SJSA1 (cell line): ENCODE measurements around the genes HAUS4, AJUBA and BCL2L2.

DNA sequence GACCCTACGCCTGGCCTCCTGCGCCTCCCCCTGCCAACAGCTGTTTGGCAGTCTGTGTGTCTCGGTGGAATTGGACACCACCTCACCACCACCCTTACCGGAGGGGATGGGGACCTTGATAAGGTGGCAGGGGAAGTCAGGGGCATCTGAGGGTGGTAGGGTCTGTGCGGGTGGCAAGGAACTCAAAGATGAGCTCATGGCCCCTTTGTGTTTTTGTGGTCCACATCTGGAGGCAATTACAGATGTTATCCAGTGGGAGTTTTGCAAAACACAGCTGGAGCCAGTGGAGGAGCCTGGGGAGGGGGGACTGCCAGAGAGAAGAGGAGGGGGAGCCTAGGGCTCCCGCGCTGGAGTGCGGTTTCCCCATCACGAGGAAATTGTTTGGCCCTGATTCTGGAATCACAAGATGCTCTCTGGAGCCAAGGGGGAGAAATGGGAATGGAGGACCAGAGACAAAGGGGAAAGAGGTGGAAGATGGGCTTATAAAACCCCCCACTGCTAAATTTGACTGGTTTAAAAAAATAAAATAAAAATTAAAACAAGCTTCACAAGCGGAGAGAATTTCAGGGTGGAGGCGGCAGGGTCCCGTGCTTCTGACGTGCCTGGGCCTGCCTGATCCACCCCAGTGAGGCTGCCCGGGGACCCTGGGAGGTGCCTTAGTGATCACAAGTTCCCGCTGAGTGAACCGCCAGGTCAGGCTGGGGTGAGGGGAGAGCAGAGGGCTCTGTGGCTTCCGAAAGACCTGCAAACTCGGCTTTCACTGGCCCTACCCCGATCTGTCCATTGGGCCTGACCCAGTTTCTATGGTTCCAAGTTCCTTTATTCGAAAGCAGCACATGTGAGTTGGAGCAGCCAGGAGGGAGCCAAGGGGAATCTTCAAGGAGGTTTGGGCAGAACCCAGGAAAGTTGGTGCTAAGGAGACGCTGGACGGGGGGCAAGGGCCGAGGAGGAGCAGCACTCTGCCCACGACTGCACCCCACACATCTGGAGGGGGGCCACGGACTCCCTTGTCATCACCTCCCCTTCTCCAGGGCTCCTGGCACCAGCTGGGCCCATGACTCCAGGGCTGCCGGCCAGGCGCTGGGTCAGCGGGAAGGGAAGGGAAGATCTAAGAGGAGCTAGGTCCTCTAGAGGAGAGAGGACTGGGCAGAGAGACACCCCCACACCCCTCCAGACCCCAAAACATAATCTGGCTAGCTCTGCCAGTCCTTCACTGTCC, 12.7 kb downstream of the MMP14 start:
- RAMPAGE, long total RNA = no peak

- RAMPAGE, long total RNA = no peak
Observed at GRCh38 chr14:22951810-22952210, 5.1 kb downstream of the HAUS4 start.

DNA sequence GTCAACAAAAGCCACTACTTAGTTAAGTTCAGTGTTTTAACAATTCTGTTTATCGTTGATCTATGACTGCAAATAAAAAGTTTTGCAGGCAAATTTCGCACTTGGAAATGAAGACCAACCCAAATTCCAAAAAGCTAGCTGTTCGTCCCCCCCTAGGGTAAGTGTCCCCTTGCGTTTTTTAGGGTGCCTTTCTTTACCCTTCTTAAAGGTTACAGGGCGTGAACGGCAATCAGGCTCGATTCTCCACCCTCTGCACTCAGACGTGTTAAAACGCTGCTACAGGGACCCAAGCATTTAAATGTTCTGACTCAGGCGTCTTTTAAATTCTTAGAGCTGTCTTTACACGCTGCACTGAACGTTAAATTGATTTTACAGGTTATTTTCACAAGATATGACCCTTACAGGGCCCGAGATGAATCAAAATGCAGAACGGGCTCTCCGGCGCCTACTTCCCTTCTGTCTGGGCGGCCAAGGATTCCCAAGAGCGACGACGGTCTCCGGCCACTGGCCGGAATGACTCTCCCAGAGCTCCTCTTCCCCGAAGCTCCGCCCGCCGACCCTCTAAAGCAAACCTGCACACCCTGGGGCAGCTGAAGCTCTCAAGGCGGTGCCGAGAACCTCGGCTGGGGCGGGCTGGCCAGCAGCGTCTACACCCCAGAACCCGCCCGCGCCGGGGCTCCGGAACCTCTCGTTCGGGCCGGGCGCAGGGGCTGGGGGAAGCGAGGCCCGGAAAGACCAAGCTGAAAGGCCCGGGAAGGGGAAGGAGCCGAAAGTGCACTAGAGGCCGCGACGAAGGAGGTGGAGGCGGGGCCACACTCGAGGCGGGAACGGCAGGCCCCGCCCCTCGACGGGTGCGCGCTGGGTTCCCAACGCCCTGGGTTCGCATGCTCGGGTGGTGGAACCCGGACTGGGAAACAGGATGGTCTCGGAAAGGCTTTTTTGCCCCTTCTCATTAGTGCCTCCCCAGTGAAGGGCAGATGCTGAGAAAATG, at the start of gene HAUS4:
Gene HAUS4 (minus strand): TSS at position 747 of the 991 bp plus-strand sequence.
- RAMPAGE, long total RNA = start-site peak on the minus strand centred at position 735 of the sequence, 91 bp wide, 66 and 27 reads in 2 replicates

DNA sequence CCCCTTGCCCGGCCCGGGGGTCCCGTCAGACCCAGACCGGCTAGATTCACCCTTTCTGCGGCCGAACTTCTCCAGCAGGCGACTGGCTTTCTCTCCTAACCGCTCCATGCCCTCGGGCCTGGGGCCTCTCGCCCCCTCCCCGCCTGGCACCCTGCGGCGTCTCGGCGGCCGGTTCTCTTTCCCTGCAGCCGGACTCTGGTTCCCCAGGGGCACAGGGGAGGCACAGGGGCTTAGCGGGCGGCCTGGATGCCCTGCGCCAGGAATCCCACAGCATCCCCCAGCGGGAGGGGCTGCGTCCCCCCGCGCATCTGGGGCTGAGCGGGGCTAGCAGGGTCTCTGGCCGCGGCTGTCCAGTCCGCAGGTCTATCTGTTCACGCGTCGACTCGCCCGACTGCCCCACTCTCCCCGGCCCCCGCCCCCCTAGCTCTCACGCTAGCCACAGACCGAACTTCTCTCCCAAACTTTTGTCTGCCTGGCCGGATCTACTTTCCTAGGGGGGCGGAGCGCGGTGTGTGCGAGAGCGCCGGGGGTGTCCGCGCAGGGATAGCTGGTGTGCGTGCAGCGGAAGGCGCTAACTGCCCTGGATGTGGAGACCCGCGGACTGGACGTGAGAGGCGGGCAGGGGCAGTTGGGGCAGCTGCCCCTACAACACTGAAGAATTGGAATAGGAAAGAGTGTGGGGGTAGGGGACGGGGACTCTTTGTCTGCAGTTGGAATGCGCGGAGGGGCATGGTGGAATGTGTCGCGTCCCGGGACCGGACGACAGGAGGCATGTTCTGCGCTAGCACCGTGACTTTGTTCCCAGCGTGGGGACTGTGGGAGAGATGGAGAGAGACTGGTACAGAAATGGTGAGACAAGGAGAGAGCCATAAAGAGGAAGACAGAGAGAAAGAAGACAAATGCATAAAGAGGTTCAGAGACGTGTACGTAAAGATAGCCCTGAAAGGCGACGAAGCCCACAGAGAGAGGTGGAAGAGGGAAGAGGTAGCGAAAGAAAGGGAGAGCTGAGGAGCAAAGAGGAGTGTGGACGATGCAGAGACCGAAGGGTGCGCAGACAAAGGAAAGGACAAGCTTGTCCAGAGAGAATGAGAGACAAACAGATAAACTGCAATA, at the start of gene AJUBA:
Gene AJUBA (minus strand): TSS at position 393 of the 1,113 bp plus-strand sequence.
- RAMPAGE, long total RNA = start-site peak on the plus strand centred at position 540 of the sequence, 87 bp wide, 19 and 9 reads in 2 replicates

- RAMPAGE, long total RNA = no peak
Observed at GRCh38 chr14:23071908-23072789, 14.8 kb upstream of the CDH24 start.

DNA sequence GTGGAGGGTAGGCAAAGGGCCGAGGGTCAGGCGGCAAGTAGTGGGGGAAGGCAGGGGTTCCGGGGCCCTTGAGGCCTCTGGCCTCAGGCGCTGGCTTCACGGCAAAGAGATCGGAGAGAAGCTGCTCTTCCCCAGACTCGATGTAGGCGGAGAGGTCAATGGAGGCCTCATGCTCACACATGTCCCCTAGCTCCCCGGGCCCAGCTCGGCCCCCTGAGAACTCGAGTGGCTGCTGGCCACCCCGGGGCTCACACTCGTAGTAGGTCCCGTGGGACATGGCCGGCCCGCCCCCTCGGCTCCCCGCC, 288 bp downstream of the CEBPE start:
- RAMPAGE, long total RNA = no peak

DNA sequence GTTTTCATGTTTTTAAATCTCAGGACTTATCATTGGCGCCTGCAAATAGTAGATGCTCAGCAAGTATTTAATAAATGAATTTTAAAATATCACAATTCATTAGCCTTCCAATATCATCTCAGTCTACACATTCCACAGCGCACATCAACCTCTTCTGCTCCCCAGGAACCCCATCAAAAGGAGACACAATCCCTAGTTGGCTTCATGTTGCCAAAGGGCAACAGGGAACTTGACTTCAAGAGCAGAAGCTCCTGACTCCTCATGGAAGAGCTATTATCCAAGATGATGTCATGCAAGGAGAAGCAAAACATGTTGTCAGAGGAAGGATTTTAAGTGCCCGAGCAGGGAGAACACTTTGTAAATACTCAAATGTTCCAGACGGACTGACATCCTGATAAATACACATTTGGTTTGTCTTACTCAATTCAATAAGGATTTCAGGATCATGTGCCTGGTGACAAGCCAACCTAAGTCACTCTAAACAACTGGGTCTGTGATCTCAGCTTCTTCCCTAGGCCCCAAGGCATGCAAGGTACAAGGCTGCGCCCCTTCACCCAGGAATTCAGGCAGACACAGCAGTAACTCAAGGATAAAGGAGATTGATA, 26.6 kb upstream of the CEBPE start:
- RAMPAGE, long total RNA = no peak

- RAMPAGE, long total RNA = no peak
Observed at GRCh38 chr14:23305830-23306161, 837 bp upstream of the BCL2L2 start.

DNA sequence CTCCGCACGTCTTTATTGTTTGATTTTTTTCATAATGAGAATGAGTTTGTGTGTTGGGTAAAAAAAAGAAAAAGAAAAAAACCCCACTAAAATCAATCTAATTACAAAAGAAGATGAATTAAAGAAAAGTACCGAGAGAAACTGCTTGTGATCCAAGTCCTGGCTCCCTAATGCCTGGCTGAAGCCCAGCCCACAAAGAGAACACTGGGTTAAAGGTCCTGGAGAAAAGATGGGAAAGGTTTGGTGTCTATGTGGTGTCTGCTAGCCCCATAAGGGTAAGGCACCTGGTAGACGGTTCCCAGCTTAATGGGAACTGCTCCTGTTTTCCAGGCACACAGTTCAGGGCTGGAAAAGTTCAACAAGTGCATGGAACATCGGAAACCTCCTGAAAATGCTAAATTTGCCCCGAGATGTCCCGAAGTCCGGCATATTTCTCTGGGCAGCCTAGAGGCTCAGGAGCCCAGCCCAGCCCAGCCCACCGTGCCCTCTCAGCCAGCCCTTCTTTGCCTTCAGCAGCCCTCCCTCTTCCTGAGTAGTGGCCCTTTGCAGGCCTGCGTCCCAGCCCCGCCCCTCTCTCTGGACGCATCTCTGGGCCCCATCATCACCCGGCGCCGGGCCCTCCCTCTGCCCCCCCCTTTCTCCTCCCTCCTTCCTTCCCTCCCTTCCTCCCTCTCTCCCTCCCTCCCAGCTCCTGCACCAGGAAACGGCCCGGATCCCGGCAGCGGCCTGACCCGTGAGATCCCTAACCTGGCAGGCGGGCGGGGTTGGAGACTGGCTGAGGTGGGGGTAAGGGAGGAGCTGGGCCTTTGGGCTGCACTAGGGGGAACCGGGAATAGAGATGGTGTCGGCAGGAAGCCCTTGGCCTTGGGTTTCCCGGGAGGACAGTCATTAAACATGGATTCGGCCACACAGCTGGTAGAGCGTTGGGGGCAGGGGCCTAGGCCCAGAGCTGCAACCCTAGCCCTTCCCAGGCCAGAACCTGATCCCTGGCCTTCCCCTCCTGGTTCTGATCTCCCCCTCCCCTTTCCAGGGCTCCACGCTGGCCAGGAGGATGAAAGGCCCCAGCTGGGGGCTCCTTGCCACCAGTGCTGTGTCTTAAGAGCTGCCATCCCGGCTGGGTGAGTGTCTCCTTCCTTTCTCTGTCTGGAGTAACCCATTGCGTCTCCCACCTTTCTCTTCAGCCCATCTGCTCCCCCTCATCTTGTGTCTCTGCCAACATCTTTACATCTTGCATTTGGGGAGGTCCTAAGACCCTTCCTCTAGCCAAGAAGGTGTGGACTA, at the start of gene BCL2L2:
Gene BCL2L2 (plus strand): TSS at position 672 of the 1,281 bp plus-strand sequence.
- RAMPAGE, long total RNA = no peak

- RAMPAGE, long total RNA = no peak
Observed at GRCh38 chr14:23415082-23416009, 7.3 kb upstream of the MYH6 start.

DNA sequence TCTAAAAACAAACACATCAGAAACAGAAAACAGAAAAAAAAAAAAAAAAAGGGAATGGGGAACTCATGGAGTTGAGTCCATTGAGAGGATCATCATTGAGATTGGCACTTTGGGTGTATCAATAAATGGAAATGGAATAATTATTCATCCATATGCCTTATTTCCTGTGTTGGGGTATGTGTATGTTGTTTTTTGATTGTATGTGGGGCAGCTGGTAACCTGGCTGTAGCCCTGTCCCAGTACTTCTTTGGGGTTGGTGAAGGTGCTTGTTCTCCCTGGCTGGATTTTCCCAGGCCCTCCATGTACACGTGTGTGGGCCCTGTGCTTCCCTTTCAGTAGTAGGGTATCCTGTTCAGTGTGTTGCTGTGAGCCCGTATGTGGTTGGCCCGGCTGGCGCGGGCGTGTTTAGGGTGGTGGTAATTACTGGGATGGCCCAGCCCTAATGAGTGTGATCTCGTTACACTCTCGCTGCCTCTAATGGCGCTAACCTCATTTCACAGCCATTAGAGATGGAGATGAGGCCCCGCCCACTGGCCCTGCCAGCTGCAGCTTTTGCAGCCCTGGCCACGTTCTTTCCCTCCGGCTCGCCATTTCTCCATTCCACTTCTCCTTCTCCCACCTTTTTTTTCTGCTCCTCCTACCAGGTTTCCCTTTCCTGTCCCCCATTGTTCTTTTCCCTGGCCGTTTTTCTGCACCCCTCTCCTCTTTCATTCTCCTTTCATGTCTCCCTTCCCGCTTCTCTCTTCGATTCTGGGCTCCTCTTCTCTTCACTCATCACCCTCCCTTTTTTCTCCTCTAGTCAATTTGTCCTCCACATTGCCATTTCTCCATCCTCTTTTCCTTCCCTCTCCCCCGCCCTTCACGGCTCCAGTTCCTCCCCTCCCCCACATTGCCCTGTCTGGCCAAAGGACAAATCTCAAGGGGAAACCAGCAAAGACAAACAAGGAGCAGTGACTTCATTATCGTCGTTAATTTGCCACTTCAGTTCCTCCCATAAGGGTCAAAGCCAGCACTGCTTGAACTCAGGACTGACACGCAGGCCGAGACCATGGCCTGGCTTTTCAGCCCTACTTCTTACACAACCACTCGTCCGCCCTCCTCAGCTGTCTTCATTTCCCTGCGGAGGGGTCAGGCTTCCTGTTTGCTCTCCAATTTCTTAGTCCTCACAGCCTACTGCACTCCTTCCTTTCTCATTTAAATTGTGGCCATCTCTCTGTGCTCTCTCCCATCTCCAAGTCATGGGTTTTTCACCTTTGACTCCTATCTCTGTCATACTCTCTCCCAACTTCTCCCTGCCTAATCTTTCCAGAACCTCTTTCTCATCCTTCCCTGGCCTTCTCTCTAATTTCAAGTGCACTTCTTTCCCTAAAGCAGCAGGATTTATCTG, 6.8 kb downstream of the ZFHX2 start:
- RAMPAGE, long total RNA = no peak

GRCh38 chr14:23612061-23612676, 24.0 kb upstream of the DHRS2 start:
- RAMPAGE, long total RNA = no peak

DNA sequence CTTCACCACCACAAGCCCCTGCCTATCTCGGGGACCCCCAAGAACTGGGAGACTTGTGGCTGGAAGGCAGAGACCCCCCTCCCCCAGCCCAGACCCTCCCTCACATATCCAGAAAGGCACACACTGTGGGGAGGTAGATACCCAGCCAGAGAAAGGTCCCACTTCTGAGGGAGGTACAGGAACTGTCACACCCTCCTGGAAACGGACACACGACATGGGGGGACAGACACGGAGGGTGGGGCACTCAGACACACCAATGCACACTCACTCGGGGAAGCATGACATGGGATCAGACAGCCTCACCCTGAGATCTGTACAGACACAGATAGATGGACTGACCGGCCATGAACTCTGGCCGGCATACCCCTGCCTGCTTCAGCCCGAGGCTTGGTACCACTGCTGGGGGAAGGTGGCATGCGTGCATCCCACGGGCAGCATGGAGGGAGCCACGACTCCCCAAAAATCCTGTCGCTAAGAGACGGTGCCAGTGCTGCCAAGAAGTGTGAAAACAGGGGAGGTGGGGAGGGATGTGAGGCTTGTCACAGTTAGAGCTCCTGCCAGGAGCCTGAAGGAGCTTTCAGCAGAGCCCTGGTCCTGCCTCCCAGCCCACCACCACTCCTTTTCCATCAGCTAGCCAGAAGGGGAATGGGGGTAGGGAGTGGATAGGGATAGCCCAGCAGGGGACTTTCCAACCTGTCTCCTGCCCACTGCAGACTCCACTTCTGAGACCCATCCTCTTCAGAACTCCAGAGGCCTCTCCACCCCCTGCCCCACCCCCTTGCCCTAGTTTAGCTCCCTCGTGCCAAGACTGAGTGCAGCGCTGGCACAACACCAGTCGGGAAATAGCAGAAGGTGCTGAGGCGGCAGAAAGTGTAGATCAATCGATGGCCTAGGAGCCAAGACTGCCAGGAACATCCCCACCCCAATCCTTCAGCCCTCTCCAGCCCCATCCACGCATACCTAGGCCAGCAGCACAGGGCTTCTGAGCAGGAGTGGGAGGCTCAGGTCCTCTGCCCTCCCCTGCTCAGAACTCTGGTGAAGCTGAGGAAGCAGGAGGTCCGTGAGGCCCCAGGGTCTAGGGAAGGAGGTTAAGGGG, 737 bp downstream of the CPNE6 start:
- RAMPAGE, long total RNA = no peak

DNA sequence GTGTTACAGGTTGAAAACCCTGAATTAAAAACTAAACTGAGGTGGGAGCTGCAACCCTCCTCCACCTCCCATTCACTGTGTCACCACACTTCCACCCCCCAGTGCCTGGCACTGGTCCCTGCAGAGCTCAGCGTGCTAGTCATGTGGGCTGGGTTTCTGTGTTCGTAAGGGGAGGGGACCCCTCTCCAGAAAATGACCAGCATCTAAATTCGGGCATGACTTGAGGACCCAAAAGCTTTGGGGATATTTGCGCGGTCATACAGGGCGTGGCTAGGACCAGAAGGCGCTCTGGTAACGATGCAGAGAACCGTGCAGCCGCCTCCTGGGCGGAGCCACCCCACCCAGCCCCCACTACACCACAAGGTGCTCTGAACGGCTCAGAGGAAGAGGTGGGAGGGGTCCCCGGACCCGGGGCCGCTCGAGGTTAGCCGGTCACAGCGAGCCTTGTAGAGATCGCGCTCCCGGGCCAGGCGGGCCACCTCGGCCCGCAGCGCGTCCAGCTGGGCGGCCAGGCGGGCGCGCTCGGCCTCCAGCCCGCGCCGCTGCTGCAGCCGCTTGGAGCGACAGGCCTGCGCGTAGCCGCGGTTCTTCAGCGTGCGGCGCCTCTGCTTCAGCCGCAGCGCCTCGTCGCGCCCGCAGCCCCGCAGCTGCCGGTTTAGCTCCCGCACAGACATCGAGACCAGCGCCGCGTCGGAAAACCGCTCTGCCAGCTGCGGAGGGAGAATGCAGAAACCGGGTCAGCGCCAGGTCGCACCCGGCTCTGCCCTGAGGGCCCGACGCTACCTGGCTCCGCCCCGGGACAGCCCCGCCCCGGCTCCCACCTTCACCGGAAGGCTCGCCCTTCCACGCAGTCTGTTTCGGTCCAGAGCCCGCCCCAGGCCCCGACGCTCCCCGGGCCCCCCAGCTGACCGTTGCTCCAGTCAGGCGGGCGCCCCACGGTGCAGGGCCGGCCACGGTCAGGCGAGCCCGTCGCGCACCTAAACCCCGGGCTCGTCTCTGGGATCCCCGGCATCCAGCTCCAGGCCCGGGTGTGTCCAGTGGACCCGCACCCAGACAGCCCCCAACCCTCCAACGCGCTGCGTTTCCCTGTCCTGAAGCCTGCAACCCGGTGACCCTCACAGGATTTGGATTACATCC, 9.9 kb downstream of the CPNE6 start:
- RAMPAGE, long total RNA = no peak

- RAMPAGE, long total RNA = no peak
Observed at GRCh38 chr14:24108709-24109229, 5.8 kb upstream of the DCAF11 start.

DNA sequence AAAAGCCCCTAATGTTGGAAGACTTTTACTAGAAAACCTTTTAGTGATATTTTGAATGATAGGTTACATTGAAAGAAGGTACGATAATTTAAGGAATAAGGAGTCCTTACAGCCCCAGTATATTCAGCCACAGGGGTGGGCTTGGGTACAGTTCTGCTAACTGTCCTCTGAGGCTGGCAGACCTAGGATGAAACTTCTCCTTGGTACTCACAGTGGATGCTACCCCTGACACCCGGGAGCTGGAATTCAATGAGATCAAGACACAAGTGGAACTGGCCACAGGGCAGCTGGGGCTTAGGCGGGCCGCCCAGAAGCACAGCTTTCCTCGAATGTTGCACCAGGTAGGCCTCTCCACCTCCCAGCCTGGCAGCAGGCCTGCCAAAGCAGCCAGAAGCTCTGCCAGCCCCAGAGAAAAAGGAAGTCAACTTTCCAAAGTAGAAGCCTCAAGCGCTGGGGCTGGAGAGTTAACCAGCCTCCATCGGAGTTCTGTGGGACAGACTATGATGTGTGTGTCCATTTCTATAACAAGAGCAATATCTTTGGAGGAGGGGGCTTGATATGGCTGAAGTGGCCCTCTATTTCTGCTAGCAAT, 2.4 kb upstream of the NRL start:
- RAMPAGE, long total RNA = no peak

DNA sequence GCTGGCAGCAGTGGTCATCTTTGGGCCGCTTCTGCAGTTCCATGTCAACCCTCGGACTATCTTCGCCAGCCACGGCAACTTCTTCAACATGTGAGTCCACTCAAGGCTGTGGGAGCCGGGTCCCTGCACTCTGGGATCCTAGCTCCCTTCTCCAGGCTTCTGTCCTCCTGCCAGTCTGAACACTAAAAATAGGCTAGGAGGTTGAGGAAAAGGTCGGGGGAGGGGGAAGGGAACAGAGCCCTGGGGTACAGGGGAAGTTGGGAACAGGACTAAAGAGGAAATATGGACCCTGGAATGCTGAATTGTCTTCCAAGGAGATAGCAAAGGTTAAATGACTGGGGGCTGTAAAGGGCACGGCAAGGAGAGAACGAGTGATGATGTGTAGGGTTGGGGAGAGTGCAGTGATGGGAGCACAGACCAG, 1.3 kb downstream of the FITM1 start:
- RAMPAGE, long total RNA = no peak

GRCh38 chr14:24147902-24148569, 738 bp downstream of the RNF31 start:
- RAMPAGE, long total RNA = no peak

DNA sequence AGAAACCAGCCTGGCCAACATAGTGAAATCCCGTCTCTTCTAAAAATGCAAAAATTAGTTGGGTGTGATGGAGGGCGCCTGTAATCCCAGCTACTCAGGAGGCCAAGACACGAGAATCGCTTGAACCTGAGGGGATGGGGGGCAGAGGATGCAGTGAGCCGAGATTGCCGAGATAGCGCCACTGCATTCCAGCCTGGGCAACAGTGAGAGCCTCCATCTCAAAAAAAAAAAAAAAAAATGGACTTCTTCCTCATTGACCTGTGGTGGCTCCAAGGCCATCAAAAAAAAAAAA, 999 bp upstream of the REC8 start:
- RAMPAGE, long total RNA = no peak

DNA sequence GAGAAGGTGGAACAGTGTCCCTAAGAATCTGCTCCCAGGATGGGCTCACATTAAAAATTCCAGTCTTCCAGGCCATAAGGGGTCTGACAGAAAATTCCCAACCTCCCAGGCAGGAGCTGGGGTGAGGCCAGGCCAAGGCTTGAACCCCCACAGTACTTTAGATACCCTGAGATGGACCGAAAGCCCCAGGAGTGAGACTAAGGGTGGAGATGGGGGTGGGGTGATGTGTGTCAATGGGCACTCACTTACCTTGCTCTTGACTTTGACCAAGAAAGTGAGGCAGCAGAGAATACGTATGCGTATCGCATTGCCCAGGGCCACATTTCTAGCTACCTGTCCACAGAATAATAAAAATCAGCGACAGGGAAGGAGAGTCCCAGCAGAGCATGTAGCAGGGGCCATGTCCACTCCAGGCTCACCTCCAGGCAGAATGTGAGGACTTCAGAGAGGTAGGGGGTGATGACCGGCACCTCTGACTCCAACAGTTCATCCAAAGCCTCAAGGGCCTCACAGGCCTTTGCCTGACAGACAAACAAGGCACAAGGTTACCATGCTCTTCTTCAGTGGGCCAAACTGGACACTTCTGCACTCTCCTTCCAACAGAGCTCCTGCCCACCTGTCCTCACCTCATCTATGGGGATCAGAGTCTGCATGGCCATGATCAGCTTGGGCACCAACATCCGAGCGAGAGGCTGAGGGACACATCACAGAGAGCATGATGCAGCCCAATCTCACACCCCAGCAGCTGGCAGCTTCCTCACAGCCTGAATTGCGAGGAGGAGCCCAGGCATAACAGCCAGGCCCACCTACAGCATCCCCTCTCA, 1.9 kb downstream of the IPO4 start:
- RAMPAGE, long total RNA = no peak